ENCODE measurements around a stretch of chr5.

- CAGE, long polyA plus RNA: no peak
- RRBS: no CpG with 5 or more reads among the region's 4 CpGs
Observed at GRCh38 chr5:10423002-10423635, 18.6 kb upstream of the ROPN1L start.

- CAGE, long polyA plus RNA: no peak
- RRBS: 12% methylated on average over 9 of the region's 25 CpGs
Observed at GRCh38 chr5:10565296-10565656, 1.4 kb downstream of the ANKRD33B start.

GRCh38 chr5:10595231-10595765 is 31.4 kb downstream of the ANKRD33B start:
- CAGE, long polyA plus RNA: no peak
- RRBS: no CpG with 5 or more reads among the region's 8 CpGs

DNA sequence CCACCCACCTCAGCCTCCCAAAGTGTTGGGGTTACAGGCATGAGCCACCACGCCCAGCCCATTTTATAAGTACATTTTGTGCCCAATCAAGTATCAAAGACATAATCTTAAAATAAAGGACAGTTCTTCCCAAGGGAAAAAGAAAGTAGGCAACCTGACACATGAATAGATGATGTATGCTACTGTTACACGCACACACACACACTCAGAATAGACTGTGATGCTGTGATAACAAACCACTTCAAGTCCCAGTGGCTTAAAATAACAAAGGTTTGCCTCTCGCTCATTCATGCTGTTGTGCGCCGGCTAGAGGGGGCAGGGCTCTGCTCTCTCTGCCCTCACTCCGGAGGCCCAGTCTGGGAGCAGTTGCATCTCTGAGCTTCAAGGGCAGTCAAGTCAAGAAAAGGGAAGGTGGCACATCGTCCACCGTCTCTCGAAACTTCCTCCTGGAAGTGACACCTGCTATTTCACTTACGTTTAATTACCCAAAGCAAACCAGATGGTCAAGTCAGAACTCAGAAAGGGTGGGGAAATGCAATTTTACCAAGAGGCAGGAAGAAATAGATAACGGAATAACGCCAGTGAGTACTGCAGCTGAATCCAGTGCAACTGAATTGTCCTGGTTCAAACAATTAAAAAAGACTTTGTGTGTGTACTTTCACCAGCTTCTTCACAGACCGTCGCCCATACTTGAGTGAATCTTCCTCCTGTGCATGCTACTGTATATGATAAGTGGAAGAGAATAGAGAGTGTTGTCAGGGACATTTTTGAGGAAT is 43.3 kb downstream of the ANKRD33B start:
- CAGE, long polyA plus RNA: no peak
- RRBS: no CpG with 5 or more reads among the region's 14 CpGs

DNA sequence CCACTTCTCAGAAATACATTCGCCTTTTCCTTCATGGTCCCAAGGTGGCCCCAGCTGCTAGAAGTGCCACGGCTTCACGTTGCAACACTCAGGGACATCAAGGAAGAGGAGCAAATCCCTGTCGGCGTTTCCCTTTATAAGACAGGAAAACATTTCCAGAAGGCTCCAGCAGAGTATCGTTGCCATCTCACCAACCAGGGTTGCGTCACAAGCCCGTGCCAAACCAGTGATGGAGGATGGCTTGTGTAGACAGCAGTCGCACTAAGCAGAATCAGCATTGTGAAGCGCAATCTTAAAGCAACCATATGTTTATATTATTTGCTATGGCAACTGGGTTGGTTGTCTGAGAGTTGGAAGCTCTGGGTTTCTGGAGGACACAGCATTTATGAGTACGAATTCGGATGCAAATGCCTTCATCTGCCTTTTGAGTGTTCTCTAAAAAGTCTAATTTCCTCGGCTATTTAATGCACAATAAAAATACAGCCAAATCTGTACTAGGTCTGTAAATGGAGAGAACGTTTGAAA is 62.8 kb downstream of the ANKRD33B start:
- CAGE, long polyA plus RNA: no peak
- RRBS: no CpG with 5 or more reads among the region's 14 CpGs

GRCh38 chr5:10699837-10700514 is 61.1 kb downstream of the DAP start:
- CAGE, long polyA plus RNA: no peak
- RRBS: no CpG with 5 or more reads among the region's 9 CpGs

GRCh38 chr5:10743397-10744029 is 17.5 kb downstream of the DAP start:
- CAGE, long polyA plus RNA: no peak
- RRBS: no CpG with 5 or more reads among the region's 7 CpGs

- CAGE, long polyA plus RNA: no peak
- RRBS: 81% methylated on average over 4 of the region's 13 CpGs
Observed at GRCh38 chr5:10757521-10757959, 3.5 kb downstream of the DAP start.

- CAGE, long polyA plus RNA: no peak
- RRBS: no CpG with 5 or more reads among the region's 10 CpGs
Observed at GRCh38 chr5:10759976-10760546, 973 bp downstream of the DAP start.

- CAGE, long polyA plus RNA: no peak
- RRBS: 3% methylated on average over 28 of the region's 94 CpGs
Observed at GRCh38 chr5:11903130-11904133, 814 bp downstream of the CTNND2 start.

GRCh38 chr5:14118835-14119487 is 24.2 kb upstream of the TRIO start:
- CAGE, long polyA plus RNA: no peak
- RRBS: no CpG with 5 or more reads among the region's 11 CpGs

DNA sequence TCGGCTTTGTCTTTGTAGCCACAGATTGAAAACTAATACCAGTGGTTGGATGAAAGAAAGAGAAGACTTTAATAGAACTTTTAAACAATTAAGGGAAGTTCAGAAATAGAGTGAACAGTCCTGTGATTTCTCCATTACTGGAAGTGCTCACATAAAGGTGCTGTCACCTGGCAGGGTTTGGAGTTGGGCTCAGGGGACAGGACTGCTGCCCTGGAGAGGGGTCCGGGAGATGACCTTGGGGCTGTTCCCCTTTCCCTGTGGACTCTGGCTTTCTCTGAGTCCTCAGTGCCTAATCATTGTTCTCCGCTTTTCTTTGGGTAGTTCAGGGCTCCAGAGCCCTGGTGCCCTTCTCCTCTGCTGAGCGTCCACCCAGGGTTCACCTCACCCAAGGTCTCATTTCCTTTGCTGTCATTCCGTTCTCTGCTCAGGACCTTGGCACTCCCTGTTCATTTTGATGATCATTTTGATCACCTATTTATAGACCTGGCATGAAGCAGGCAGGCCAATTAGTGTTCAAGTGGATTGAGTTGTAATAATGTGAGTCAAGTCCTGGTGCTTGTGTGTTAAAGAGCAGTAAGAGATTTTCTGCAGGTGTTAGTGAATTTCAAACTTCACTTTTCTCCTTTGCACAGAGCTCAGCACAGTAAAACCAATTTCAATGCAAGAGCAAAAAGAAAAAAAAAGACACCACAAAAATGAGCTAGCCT is 3.5 kb downstream of the TRIO start:
- CAGE, long polyA plus RNA: no peak
- RRBS: no CpG with 5 or more reads among the region's 5 CpGs

DNA sequence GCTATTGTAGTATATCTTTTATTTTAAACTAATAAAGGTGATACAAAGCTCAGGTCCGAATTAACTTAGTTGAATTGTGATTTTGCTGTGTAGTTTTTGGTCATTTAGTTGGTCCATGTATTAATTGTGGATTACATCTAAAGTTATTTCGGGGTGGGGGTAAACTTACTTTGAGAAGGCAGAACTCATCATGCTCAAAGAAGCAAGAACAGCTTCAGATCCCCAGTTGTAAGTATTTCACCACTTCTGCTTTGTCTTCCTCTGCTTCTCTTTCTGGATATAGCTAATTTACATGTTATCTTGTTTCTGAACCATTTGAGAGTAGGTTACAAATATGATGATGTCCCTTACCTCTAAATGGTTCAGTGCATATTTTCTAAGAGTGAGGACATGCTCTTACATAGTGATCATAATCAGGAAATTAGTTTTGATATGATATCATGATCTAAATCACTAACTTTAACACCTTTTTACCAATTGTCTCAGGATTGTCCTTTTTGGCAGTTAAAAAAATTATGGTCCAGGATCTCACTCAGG is 11.9 kb downstream of the TRIO start:
- CAGE, long polyA plus RNA: no peak
- RRBS: no CpG with 5 or more reads among the region's 2 CpGs

GRCh38 chr5:14193973-14194656 is 51.0 kb downstream of the TRIO start:
- CAGE, long polyA plus RNA: no peak
- RRBS: no CpG with 5 or more reads among the region's 6 CpGs

- CAGE, long polyA plus RNA: no peak
- RRBS: no CpG with 5 or more reads among the region's 5 CpGs
Observed at GRCh38 chr5:14211979-14212527, 68.9 kb downstream of the TRIO start.

DNA sequence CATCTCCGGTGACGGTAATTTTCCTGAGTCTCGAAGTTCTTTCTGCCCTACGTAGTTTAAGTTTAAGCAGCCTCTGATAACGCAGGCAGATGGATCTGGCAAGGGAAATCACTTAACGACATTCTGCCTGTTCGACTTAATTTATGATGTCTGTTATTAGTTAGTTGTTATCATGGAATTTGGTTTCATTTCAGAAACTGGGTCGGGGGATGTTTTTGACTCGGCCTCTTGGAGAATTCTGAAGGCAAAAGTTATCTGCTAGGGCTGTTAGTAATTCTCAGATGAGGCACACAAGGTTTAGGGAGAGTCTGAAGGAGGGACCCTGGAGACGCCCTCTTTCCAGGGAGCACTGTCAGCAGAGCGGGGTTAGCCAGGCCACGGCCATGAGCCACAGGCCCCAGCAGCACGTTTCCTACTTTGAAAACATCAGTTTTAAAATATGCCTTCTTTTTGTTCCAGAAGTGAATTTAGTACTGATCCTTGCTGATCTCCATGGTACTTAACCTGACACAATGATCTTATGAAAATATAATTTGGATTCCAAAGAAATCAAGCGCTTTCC is 171.0 kb upstream of the OTULINL start:
- CAGE, long polyA plus RNA: no peak
- RRBS: no CpG with 5 or more reads among the region's 14 CpGs

GRCh38 chr5:14440120-14440496 is 141.5 kb upstream of the OTULINL start:
- CAGE, long polyA plus RNA: no peak
- RRBS: no CpG with 5 or more reads among the region's 8 CpGs

DNA sequence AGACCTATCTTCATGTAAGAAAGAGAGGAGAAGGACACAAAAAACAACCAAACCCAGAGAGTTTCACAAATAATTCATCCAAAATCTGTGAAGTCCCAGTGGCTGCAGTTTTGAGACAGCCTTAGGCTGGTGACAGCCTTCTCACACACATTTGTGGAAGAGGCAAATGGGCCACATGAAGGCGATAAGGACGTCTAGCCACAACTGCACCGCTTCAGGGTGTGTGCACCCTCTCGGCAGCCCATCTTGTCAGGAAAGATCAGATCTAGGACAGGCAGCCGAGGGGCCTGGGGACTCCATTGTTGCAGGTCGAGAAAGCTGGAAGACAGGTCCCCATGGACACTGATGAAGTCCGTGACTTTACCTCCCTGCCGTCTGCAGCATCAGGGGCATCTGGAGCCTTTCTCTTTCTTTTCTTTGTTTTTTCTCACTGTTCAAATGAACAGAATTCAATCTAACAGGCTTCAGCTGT is 112.1 kb upstream of the OTULINL start:
- CAGE, long polyA plus RNA: no peak
- RRBS: no CpG with 5 or more reads among the region's 8 CpGs

GRCh38 chr5:14510350-14510594 is 71.3 kb upstream of the OTULINL start:
- CAGE, long polyA plus RNA: no peak
- RRBS: no CpG with 5 or more reads among the region's 6 CpGs

GRCh38 chr5:14572699-14573057 is 8.9 kb upstream of the OTULINL start:
- CAGE, long polyA plus RNA: no peak
- RRBS: no CpG with 5 or more reads among the region's 1 CpG

Data from osteoblast (primary cell).